Hair follicular keratinocyte (primary cell): ENCODE results near the genes CNMD, DIAPH3 and KLHL1.

DNA sequence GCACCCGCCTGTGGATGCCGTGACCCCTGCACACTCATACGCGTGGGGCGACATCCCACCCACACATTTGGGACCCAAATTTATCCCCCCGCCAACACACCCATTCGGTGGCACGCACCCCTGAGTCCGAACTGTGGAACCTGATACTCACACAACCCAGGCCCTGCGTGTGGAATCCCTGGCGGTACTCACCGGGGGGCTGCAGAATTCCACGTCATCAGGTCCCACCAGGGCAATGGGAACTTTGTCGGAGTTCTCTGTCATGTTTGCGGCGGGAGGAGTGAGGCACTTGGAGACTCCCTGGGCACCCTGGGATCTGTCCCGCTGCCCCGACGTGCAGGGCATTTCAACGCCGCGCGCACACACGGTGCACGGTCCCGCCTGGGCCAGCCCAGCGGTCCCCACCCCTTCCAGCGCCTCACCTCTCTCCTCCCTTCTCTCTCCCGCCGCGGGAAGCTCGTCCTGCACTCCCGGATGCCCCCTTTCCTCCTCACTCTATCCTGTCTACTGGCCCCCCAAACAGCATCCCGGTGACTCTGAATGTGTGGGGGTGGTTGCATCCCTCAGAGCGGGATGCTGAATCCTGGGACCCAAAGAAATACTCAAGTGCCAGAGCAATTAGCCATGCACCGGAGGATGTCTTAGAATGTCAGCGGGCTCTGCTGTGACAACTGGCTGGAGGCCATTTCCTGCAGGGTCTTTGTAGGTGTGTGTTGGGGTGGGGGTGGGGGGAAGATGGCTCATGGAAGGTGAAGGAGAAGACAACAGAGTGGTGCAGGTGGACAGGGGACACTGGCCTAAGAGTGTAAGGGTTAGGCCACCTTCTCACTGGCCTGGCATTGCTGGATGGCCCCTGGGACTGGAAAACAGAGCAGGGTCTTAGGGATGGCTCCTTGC lies at the start of gene CNMD:
Gene CNMD, minus strand, starts transcription at position 383 of the 897 bp plus-strand sequence.
- RAMPAGE, long total RNA, result no peak

DNA sequence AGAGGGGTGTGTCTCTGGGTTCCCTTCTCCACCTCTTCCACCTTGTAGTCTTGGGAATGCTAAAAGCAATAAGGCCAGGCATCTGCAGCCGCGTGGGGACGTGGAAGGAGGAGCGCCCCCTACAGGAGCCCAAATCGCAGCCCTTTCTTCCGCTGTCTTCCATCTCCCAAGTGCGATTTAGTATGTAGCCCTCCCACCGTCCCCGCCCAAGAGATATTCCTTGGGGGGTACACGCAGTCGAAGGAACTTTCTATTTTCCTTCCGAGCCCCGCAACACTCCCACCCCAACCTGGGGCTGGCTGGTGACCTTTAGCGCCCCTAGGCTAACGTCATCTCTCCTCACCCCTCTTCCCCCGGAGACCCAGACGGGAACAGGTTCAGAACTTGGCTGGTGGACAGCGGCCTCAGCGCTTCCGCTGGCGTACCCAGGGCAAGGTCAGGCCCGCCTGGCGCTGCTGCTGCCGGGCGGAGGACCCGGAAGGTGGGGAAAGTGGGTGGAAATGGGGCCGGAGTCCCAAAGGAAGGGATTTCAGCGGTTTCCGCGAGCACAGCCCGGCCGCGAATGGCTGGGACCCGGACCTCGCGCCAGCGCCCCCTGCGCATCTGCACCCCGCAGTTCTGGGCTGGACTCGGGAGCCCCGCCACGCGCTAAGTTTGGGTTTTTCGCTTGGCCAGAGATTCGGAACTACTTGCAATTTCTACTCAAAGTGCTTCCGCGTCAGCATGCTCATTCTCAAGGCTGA lies 2.1 kb upstream of the PCDH8 start:
- RAMPAGE, long total RNA, result no peak

GRCh38 chr13:53041654-53042395 lies 13.2 kb downstream of the OLFM4 start:
- RAMPAGE, long total RNA, result no peak

DNA sequence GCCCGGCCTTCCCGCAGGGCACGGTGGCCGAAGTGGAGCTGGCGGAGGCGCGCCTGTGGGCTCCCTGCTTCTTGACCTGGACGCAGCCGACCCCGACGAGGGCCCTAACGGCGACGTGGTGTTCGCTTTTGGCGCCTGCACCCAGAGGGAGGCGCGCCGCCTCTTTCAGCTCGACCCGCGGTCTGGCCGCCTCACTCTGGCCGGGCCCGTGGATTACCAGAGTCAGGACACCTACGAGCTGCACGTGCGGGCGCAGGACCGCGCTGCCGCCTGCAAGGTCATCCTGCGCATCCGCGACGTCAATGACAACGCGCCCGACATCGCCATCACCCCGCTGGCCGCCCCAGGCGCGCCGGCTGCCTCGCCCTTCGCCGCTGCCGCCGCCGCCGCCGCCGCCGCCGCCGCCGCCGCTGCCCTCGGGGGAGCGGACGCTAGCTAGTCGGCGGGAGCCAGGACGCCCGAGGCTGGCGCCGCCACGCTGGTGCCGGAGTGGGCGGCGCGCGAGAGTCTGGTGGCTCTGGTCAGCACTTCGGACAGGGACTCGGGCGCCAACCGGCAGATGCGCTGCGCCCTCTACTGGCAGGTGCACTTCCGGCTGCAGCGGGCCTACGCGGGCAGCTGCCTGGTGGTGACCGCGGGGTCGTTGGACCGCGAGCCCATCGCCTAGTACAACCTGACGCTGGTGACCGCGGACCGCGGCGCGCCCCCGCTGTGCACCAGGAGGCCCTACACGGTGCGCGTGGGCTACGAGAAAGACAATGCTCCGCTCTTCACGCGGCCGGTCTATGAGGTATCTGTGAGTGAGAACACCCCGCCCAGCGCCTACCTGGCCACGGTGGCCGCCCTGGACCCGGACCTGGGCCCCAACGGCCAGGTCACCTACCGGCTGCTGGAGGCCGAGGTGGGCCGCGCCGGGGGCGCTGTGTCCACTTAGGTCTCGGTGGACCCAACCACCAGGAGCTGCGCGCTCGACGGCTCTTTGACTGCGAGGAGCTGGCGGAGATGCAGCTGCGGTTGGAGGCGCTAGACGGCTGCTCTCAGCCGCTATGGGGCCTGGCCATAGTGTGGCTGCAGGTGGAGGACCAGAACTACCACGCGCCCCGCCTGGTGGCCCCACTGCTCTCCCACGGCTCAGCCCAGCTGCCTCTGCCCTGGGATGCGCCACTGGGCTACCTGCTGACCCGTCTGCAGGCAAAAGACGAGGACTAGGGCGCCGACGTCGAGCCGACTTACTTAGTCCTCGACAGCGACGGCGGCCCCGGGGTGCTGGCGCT lies 172.5 kb downstream of the OLFM4 start:
- RAMPAGE, long total RNA, result no peak

- RAMPAGE, long total RNA, result no peak
Measured at GRCh38 chr13:57860723-57861162, 229.2 kb downstream of the PCDH17 start.

DNA sequence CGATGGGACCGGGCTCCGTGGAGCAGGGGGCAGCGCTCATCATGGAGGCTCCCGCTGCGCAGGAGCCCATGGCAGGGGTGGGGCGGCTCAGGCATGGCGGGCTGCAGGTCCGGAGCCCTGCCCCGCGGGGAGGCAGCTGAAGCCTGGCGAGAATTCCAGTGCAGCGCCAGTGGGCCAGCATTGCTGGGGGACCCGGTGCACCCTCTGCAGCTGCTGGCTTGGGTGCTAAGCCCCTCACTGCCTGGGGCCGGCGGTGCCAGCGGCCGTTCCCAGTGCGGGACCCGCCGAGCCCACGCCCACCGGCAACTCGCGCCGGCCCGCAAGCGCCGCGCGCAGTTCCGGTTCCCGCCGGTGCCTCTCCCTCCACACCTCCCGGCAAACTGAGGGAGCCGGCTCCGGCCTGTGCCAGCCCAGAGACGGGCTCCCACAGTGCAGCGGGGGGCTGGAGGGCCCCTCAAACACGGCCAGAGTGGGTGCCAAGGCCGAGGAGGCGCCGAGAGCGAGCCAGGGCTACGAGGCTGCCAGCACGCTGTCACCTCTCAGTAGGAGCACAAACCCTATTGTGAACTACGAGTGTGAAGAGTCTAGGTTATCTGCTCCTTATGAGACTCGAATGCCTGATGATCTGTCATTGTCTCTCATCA lies 687.1 kb downstream of the PCDH17 start:
- RAMPAGE, long total RNA, result no peak

GRCh38 chr13:59458860-59459606 lies 704.7 kb downstream of the DIAPH3 start:
- RAMPAGE, long total RNA, result no peak

- RAMPAGE, long total RNA, result no peak
Measured at GRCh38 chr13:60163197-60163697, 481 bp downstream of the DIAPH3 start.

GRCh38 chr13:60163698-60164847 lies at the start of gene DIAPH3:
TSS of gene DIAPH3 (minus strand) at chr13:60163928.
- RAMPAGE, long total RNA, result no peak

- RAMPAGE, long total RNA, result no peak
Measured at GRCh38 chr13:61339375-61339794, 76.3 kb downstream of the PCDH20 start.

DNA sequence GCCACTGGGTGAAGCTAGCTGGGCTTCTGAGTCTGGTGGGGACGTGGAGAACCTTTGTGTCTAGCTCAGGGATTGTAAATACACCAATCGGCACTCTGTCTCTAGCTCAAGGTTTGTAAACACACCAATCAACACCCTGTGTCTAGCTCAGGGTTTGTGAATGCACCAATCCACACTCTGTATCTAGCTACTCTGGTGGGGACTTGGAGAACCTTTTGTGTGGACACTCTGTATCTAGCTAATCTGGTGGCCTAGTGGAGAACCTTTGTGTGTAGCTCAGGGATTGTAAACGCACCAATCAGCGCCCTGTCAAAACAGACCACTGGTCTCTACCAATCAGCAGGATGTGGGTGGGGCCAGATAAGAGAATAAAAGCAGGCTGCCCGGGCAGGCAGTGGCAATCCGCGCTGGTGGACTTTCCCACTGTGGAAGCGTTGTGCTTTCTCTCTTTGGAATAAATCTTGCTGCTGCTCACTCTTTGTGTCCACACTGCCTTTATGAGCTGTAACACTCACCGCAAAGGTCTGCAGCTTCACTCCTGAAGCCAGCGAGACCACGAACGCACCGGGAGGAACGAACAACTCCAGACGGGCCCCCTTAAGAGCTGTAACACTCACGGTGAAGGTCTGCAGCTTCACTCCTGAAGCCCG lies 607.6 kb downstream of the PCDH9 start:
- RAMPAGE, long total RNA, result no peak

GRCh38 chr13:69650510-69650988 lies 457.7 kb downstream of the KLHL1 start:
- RAMPAGE, long total RNA, result no peak

GRCh38 chr13:69959269-69959468 lies 149.1 kb downstream of the KLHL1 start:
- RAMPAGE, long total RNA, result no peak

DNA sequence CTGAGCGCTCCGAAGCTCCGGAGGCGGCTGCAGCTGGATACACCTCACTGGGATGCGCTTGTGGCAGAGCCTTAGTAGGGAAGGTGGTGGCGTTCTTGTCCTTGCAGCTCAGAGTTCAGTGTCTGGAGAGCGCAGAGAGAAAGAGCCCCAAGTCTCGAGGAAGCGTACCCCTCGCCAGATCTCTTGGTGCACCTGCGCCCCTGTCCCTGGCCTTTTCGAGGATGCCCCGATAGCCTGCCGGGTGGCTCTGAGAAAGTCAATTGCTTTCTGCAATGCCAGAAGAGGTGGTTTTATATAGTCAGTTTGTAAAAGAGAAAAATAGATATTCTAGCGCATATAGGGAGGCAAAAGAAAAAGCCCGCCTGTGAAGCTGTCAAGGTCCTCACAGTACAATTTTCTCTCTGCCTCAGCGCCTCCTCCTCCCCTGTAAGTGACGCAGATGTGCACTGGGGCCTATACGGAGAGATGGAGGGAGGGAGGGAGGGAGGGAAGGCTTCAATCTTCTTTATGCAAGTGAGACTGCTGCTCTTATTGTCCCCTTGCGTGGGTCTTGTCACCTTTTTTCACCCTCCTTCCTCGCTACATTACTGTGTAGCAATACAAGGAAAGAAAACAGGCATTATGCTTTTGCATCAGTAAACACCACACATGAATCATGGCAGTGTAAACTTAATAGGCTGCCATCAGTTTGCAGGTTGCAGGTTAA lies at the start of gene KLHL1:
Gene KLHL1, minus strand, starts transcription at position 391 of the 706 bp plus-strand sequence.
- RAMPAGE, long total RNA, result no peak

DNA sequence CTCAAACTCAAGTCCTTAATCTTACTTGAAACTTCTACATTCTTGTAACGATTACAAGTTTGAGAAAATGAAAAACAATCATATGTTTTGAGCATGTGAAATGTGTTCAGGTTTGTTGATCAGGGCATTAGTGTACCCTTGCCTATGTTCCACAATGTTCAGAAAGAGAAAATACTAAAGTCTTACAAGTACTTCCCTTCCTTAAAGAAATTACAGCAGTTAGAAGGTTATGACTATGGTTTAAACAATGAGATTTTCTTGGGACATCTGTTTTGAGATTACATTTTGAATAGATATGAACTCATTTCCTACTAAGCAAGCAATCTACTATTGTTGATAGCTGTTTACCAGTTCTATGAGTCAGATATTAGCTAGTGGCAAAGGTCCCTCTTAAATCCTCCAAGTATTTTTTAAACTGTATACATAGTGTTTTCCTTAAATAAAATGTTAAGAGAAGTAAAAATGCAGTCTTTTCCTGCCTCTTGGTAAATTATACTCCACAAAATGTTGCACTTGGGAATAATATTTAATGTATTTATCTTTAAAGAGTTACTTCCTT lies 241.3 kb downstream of the DACH1 start:
- RAMPAGE, long total RNA, result no peak

GRCh38 chr13:71632663-71633224 lies 234.3 kb downstream of the DACH1 start:
- RAMPAGE, long total RNA, result no peak

- RAMPAGE, long total RNA, result no peak
Measured at GRCh38 chr13:72741286-72741711, 13.6 kb downstream of the BORA start.

- RAMPAGE, long total RNA, result no peak
Measured at GRCh38 chr13:72897905-72898478, 116.1 kb downstream of the PIBF1 start.

GRCh38 chr13:73530983-73531329 lies 472.2 kb downstream of the KLF5 start:
- RAMPAGE, long total RNA, result no peak

GRCh38 chr13:73765882-73766449 lies 707.2 kb downstream of the KLF5 start:
- RAMPAGE, long total RNA, result no peak